ENCODE measurements around the gene SLC23A2.

DNA sequence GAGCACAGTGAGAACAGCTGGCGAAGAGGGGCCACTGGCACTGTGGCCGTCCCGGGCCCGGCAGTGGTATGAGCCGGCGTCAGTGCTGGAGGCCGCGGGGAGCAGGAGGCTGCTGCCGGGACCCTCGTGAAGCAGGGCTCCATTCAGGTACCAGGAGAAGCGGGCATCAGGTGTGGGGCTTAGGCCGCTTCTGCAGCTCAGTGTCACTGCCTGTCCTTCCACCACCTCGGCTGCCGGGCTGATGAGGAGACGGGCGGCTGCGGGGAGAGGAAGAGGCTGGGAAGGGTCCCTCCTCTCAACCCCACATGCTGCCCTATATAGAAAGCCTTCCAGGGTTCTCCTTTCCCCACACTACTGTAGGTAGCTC, 13.2 kb downstream of the SIGLEC1 start:
- PRO-cap, 6 experiments, result no peak in any of the 6 experiments
- RAMPAGE, long total RNA, 2 experiments, result no peak in any of the 2 experiments
- RRBS, result 87% methylated on average over 8 of the region's 17 CpGs

- PRO-cap, 6 experiments, result no peak in any of the 6 experiments
- RAMPAGE, long total RNA, 2 experiments, result no peak in any of the 2 experiments
- RRBS, result no CpG with 5 or more reads among the region's 6 CpGs
Measured at GRCh38 chr20:3711155-3711945, 1.1 kb downstream of the SIGLEC1 start.

DNA sequence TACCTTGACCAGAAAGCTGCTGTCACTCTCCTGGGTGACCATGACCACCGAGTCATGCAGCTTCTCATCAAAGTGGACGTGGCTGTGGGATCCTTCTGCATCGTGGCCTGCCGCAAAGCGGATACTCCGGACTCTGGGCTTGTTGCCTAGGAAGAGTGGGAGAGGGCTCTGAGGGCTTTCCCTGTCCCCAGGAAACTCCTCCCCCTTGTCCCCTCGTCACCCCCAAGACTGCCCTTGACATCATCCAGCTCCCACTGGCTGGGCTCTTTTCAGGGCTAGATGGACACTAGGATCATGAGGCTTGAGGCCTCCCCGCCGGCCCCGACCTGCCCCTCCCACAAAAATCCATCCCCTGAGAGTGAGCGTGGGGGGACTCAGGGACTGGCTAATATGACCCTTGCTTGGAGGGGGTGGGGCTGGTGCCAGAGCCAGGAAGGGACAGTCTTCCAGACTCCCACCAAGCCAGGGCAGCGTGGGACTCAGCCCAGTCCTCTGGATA, 9.0 kb downstream of the ADISSP start:
- PRO-cap, 6 experiments, result peak in 6 of 6 experiments; most common plus-strand start position 282 of the sequence (in 2); most common minus-strand start position 135 of the sequence (in 6)
- RAMPAGE, long total RNA, 2 experiments, result no peak in any of the 2 experiments
- RRBS, result no CpG with 5 or more reads among the region's 12 CpGs

GRCh38 chr20:3777435-3778662, 3.4 kb downstream of the SPEF1 start:
- PRO-cap, 6 experiments, result peak in 5 of 6 experiments; most common plus-strand start chr20:3778125 (in 2); most common minus-strand start chr20:3777991 (in 4)
- RAMPAGE, long total RNA, 2 experiments, result no peak in any of the 2 experiments
- RRBS, result 3% methylated on average over 16 of the region's 86 CpGs

- PRO-cap, 6 experiments, result no peak in any of the 6 experiments
- RAMPAGE, long total RNA, 2 experiments, result no peak in any of the 2 experiments
- RRBS, result no CpG with 5 or more reads among the region's 2 CpGs
Measured at GRCh38 chr20:3927734-3928030, 38.5 kb downstream of the PANK2 start.

- PRO-cap, 6 experiments, result peak in 5 of 6 experiments; most common plus-strand start chr20:3935638 (in 1); most common minus-strand start chr20:3935481 (in 5)
- RAMPAGE, long total RNA, 2 experiments, result no peak in any of the 2 experiments
- RRBS, result no CpG with 5 or more reads among the region's 6 CpGs
Measured at GRCh38 chr20:3935244-3935862, 46.2 kb downstream of the PANK2 start.

- PRO-cap, 6 experiments, result no peak in any of the 6 experiments
- RAMPAGE, long total RNA, 2 experiments, result no peak in any of the 2 experiments
- RRBS, result no CpG with 5 or more reads among the region's 5 CpGs
Measured at GRCh38 chr20:3980590-3981194, 34.7 kb downstream of the RNF24 start.

GRCh38 chr20:4012680-4013170, 2.6 kb downstream of the RNF24 start:
- PRO-cap, 6 experiments, result peak in 1 of 6 experiments; most common plus-strand start chr20:4012851 (in 1)
- RAMPAGE, long total RNA, 2 experiments, result no peak in any of the 2 experiments
- RRBS, result no CpG with 5 or more reads among the region's 3 CpGs

- PRO-cap, 6 experiments, result no peak in any of the 6 experiments
- RAMPAGE, long total RNA, 2 experiments, result no peak in any of the 2 experiments
- RRBS, result no CpG with 5 or more reads among the region's 14 CpGs
Measured at GRCh38 chr20:4082405-4083334, 66.0 kb upstream of the SMOX start.

DNA sequence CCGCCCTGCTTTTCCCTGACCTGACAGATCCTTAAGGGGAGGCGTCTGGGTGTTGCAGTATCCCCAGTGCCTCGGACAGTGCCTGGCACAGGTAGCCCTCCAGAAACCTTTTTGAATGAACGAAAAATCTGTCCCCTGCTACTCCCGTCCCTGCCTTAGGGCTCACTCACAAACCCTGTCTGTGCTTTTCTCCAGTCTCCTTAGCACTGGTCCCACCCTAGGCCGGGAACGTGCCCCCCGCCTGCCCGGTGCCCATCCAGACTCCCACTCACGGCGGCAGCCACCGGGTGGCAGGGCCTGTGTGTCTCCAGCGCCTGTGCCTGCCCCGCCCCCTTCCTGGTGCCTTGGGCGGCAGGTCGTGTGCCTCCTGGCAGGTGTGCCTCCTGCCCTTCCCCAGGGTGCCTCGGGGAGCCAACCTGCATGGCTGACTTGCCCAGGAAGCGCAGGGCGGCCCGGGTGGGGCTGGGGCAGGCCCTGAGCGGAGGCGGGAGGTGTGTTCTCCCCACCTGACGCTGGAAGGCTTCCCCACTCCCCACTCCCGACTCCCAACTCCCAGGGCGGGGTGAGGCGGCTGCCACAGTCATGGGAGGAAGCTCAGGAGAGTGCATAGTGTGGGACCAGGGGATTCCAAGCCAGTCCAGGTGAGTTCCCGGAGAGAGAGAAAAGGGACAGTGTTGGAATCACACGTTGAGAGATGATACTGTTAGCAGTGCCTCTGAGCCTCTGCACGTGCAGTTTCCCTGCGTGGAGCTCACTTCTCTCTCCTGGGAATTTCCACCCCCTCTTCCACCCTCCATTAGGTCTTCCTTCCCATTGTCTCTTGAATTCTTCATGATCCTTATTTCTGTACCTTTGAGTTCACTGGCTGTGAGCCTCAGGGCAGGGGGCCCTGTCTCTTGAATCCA, 13.3 kb downstream of the SMOX start:
- PRO-cap, 6 experiments, result no peak in any of the 6 experiments
- RAMPAGE, long total RNA, 2 experiments, result no peak in any of the 2 experiments
- RRBS, result 72% methylated on average over 3 of the region's 30 CpGs

- PRO-cap, 6 experiments, result no peak in any of the 6 experiments
- RAMPAGE, long total RNA, 2 experiments, result no peak in any of the 2 experiments
- RRBS, result no CpG with 5 or more reads among the region's 2 CpGs
Measured at GRCh38 chr20:4189323-4189712, 40.7 kb downstream of the SMOX start.

- PRO-cap, 6 experiments, result no peak in any of the 6 experiments
- RAMPAGE, long total RNA, 2 experiments, result no peak in any of the 2 experiments
- RRBS, result no CpG with 5 or more reads among the region's 3 CpGs
Measured at GRCh38 chr20:4778665-4779078, 44.7 kb downstream of the RASSF2 start.

DNA sequence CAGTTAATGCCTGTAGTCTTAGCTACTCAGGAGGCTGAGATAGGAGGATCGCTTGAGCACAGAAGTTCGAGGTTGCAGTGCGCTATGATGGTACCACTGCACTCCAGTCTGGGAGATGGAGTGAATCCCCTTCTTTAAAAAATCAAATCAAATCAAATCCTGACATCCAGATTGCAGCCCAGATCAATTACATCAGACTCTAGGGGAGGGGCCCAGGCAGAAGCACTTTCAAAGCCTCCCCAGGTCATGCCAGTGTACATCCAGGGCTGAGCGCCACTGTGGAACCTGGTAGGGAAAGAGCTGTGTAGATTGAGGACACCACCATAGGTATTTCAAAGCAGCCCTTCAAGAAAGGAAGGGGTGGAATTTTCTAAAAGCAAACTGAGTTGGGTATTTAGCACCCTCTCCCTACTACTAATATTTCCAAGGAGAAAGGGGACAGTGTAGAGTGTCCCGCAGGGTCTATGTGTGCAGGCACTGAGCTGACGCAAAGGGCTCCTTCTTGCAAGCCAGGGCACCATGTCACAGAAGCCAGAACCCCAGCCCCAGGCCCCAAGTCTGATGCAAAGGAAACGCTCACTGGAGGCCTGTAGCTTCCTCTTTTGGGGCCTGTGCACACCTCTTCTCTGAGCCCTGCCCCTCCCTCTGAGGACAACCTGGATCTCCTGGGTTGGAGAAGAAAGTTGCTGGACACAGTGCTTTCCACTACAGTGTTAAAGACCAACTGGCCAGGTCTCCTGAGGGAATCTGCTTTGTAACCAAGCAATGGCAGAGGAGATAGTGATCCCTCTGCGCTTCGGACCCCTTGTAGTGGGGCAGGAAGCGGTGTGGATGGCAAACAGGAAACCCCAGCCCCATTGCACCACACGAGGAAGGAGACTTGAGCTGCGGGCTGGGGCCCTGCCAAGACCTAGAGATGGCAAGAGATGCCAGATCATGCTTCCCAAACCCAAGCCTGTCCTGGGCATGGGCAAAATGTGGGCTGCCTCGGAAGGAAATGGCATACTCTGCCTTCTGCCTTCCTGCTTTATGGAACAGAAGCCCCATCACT, 11.9 kb downstream of the RASSF2 start:
- PRO-cap, 6 experiments, result no peak in any of the 6 experiments
- RAMPAGE, long total RNA, 2 experiments, result no peak in any of the 2 experiments
- RRBS, result no CpG with 5 or more reads among the region's 13 CpGs

GRCh38 chr20:4828815-4829372, 5.5 kb upstream of the RASSF2 start:
- PRO-cap, 6 experiments, result no peak in any of the 6 experiments
- RAMPAGE, long total RNA, 2 experiments, result no peak in any of the 2 experiments
- RRBS, result no CpG with 5 or more reads among the region's 13 CpGs

- PRO-cap, 6 experiments, result no peak in any of the 6 experiments
- RAMPAGE, long total RNA, 2 experiments, result no peak in any of the 2 experiments
- RRBS, result no CpG with 5 or more reads among the region's 3 CpGs
Measured at GRCh38 chr20:4829447-4830104, 6.2 kb upstream of the RASSF2 start.

GRCh38 chr20:4951057-4951799, 50.1 kb downstream of the SLC23A2 start:
- PRO-cap, 6 experiments, result peak in 1 of 6 experiments; most common minus-strand start chr20:4951398 (in 1)
- RAMPAGE, long total RNA, 2 experiments, result no peak in any of the 2 experiments
- RRBS, result no CpG with 5 or more reads among the region's 6 CpGs

- PRO-cap, 6 experiments, result no peak in any of the 6 experiments
- RAMPAGE, long total RNA, 2 experiments, result no peak in any of the 2 experiments
- RRBS, result no CpG with 5 or more reads among the region's 9 CpGs
Measured at GRCh38 chr20:4987294-4987578, 14.1 kb downstream of the SLC23A2 start.

- PRO-cap, 6 experiments, result no peak in any of the 6 experiments
- RAMPAGE, long total RNA, 2 experiments, result no peak in any of the 2 experiments
- RRBS, result no CpG with 5 or more reads among the region's 9 CpGs
Measured at GRCh38 chr20:4989366-4990008, 11.8 kb downstream of the SLC23A2 start.

DNA sequence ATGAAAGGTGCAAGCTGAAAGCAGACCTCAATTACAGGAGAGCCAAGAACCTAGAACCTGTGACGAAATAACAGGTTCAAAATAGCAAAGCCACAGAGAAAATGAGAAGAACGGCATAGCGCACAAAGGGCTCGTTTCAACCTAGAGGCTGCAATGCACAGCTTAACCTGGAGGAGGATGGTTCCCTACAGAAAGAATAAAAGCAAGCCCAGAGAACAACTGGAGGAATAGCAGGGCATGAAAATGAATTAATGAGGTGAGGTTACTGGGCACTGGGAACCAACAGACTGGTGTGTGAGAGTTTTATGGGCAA, 3.0 kb downstream of the SLC23A2 start:
- PRO-cap, 6 experiments, result no peak in any of the 6 experiments
- RAMPAGE, long total RNA, 2 experiments, result no peak in any of the 2 experiments
- RRBS, result no CpG with 5 or more reads among the region's 4 CpGs

DNA sequence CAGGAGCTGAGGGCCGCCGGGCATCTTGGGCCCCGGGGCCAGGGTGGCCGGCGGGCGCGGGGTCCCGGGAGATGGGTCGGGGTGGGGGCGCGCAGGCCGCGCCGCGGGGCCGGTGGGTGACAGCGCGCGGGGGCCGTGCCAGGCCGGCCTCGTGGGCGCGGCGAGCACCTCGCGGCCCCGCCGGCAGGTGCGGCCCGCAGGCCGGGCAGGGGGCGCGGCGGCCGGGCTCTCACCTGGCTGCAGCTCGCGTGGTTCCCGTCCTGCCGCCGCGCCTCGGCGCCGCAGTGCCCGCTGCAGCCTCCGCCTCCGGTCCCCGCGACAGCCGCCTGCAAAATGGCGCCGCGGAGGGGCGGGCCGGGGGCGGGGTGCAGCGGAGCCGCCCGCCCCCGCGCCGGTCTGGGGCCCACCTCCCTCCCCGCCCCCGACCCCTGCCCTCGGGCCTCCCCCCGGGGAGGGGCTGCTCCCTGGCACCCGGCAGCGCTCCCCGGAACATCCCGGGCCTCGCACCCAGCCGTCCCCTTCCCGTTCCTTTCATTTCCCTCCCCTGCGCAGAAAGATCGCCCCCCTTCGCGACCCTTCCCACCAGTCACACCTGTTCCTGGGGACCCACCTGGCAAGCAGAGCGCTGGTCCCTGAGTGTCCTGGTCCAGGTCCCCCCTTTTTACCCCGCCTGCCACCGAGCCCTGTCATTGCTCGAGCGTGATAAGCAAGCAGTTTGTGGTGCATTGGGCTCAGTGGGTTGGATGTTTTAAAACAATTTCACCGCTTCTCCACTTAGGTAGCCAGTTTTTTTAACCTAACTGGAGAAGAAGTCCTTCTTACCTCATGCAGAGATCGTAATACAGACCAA, at the start of gene SLC23A2:
Gene SLC23A2, minus strand, starts transcription at position 338 of the 850 bp plus-strand sequence.
- PRO-cap, 6 experiments, result peak in 6 of 6 experiments; most common plus-strand start position 467 of the sequence (in 1); most common minus-strand start position 286 of the sequence (in 3)
- RAMPAGE, long total RNA, 2 experiments, result start-site peak on the minus strand in 1 of 2 experiments, centred at position 314 of the sequence, 22 reads per replicate
- RRBS, result 2% methylated on average over 47 of the region's 85 CpGs

Measured in heart left ventricle (tissue), 7 donors.